ENCODE measurements around a stretch of chr21.

DNA sequence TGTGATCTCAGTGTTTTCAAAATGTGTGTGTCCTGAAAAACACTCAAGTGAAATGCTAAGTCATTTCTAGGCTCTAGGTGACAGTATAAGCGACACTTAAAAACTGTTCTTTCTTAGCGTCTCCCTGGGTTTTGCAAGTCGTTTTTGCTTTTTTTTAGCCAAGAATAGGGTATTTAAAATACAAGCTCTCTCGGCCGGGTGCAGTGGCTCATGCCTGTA lies 5394.2 kb upstream of the TPTE start:
- PRO-cap: no peak

DNA sequence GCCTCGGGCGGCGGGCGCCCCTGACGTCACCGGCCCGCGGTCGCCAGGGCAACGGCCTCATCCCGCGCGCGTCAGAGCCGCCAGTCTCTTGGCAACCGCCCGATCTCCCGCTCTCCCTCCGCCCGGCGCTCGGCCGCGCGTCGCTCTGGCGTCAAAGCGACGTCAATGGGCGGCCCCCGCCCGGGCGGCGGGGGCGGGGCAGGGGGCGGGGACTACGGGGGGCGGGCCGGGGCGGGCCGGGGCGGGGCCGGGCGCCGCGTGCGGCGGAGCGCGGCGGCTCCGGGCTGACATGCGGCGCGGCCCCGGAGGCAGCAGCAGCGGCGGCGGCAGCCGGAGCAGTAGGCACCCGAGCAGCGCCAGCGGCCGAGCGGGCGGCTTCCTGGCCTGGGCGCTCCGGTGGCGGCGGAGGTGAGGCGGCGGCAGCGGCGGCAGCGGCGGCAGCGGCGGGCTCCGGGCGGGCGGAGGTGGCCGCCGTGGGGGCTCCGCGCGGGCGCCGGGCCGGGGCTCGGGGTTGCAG lies 4410.5 kb upstream of the TPTE start:
- PRO-cap: no peak

GRCh38 chr21:8253907-8254604 lies 2267.3 kb upstream of the TPTE start:
- PRO-cap: no peak

DNA sequence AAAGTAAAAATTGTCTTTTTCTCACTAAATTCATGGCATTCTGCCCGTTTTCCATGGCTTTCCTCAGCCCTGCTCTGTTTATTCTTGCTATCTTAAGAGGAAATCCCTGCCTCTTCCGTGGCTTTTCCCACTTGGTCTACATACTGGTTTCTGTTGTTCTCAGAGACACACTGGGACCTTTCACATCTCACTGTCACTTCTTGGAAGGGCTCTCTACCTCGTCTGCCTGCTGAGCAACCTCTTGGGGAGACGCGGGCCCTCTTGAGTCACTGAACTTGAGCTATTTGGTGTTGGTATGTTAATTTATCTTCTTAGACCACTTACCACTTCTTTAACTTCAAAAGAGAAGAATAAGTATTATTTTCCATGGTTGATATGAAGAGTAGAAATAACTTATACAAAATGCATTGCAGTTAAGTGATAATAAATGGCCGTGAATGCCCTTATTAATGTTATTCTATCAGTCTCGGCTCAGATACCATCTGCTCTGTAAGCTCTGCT lies 1671.5 kb upstream of the TPTE start:
- PRO-cap: no peak

- PRO-cap: no peak
Observed at GRCh38 chr21:8992923-8993799, 1528.2 kb upstream of the TPTE start.

- PRO-cap: no peak
Observed at GRCh38 chr21:8998836-8999975, 1522.2 kb upstream of the TPTE start.

- PRO-cap: no peak
Observed at GRCh38 chr21:9839055-9839847, 682.1 kb upstream of the TPTE start.

DNA sequence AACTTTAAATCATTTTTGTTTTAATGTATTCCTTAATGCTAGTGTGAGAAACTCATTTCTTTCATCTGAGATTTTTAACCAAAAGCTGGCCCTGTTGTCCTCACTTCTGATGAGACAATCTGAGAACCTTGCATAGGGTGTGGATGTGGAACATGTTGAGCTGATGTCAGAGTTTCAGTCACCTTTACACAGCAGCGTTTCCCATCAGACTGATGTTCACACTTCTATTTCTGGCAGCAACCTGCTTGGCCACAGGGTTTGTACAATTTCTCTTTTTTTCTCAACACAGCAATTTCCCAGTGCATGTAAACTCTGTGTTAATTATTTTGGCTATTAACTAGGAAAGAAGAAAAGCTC lies 70.4 kb upstream of the HSPA13 start:
- PRO-cap: no peak

GRCh38 chr21:14526703-14528003 lies 19.0 kb downstream of the SAMSN1 start:
- PRO-cap: no peak

DNA sequence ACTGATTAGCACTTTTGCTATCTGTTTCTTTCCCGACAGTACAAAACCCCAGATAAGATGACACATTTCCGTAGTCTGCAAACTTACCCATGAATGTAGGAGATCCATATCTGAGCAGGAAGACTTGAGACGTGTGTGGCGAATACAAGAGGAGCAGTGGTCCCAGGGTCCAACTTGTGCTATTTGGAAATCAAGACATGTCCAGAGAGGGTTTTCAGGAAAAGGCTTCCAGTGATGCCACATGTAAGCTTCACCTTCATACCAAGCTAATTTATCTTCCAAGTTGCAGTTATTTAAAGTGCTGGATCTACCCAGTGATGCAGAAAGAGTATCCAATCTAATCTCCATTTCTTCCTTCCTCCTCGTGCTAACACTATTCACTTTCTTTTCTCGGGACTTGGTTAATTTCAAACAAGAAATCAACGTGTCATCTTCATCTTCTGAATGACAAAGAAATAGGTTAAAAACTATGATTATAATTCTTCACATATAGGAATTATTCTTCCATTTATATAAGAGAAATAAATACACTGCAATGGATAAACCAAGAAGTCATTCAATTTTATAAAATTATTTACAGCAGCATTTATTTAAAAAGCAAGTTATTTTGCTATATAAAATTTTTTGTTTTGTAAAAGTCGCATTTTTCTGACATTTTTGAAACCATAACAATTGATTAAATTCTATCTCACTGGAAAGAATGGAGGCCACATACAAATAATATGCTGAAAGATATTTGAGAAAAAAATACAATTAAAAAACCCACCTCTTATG lies 36.1 kb upstream of the SAMSN1 start:
- PRO-cap: no peak

DNA sequence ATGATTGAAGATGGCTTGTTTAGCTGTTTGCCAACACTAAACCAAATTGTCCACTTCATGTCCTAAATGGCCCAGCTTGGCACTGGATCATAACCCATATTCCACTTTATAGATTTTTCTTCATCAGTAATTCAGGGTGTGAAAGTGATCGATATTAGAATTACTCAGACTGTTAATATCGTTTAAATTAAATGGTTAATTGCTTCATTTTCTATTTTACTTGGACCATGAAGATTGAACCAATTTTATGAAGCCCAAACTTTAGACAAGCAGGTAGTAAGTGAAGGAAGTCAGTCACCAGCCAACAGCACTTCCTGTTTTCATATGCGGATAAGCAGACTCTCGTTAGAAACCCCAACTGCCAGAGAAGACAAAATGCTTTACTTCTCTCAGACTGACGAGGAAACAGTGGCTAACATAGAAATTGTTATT lies 129.5 kb upstream of the SAMSN1 start:
- PRO-cap: no peak

GRCh38 chr21:14676057-14676599 lies 130.0 kb upstream of the SAMSN1 start:
- PRO-cap: no peak

DNA sequence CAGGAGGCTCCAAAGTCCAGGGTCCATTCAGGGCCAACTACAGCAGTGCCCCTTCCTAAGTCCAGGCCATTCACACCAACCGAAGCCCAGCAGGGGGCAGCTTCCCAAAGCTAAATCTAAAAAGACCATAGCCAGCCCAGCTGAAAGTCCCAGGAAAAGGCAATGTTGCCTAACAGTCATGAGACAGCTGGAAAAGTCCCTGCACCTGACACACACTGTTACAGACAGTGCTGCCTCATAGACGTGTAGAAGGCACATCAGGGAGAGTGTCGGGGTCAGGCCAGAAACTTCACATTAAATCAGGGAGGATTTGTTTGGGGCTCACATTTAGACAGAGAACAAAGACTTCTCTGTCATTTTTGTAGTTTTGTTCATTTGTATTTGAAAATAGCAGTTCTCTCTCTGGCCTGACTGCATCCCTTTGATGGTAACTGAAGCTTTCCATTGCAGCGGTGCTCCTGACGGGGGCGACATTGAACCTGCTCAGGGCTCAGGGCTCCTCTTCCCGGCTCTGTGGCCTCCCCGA lies 200.4 kb downstream of the NRIP1 start:
- PRO-cap: no peak

DNA sequence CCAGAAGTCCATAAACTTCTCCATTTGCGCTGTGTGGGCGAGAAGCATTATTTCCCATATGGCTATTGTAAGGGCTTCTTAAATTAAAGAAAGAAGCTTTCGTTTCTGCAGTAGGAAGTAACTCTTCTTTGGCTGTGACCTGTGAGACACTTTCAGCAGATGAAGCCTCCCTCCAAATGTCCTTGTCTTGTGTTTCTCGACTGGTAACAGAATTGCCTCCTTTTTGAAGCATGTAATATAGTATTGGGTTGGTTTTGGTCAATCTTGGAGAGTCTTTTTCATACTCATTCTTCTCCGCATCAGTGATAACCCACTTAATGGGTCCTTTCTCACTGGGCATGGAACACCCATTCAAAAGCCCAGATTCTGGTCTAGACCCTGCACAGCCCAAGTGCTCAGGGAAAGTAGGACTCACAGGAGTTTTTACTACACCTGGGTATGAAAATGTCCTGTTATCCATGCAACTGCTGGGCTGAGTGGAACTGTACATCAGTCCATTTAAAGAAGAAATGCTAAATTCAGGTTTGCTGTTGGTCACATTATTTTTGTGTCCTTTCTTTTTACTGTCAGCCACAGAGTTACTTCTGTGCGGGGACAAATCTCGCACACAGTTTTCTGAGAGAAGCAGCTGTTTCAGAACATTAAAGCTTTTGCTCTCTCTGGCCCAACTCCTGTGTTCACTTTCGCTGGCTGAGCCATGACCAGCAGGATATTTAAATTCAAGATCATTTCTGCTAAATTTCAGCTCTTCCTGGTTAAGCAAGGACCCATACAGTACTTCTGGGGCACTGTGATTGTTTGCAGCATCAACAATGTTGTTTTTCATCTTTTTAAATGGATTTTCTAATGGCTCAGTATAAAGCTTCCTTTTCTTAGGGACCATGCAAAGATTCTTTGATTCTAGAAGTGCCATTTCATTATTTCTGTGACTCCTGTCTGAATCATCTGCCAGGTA lies 99.8 kb downstream of the NRIP1 start:
- PRO-cap: no peak

- PRO-cap: no peak
Observed at GRCh38 chr21:15055570-15055926, 9.3 kb downstream of the NRIP1 start.

DNA sequence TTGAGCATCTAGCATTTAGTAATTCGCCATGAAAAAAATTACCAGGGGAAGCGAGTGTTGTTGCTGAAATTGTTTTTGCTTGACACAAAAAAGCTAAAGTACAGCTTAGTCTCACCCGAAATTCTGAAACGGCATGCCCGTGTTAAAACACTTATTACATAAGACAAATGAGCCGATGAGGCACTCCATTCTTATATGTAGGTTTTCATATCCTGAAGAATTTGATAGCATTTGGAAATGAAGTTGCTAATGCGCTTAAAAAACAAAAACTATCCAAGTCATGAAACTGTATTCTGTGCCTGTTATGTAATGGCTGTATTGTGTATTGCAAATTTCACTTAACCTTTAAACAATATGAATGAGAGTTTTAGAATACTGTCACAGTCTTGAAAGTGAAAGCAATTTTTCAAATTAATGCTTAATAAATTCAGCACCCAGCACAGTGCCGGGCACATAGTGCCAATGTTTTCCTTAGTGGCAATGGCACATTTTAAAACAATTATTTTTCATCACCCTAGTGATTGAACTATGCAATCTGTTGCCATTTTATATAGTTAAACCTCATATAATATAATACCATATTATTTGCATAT lies 1.5 kb upstream of the NRIP1 start:
- PRO-cap: no peak

GRCh38 chr21:15121607-15122056 lies 56.8 kb upstream of the NRIP1 start:
- PRO-cap: no peak

GRCh38 chr21:16305591-16306263 lies 575.9 kb downstream of the USP25 start:
- PRO-cap: no peak

DNA sequence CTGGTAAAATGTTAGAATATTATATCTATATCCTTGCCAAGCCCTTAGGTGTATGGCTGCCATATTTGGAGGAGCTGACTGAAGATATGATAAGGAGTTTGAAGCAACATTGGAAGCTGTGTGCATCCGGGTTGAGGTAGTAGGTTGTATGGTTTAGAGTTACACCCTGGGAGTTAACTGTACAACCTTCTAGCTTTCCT lies 809.8 kb downstream of the USP25 start:
- PRO-cap: no peak

GRCh38 chr21:17510847-17511418 lies 1.9 kb upstream of the CXADR start:
- PRO-cap: no peak